Mammary microvascular endothelial cell (primary cell): Measurements from ENCODE around the genes LAX1, GOLT1A and LRRN2.

DNA sequence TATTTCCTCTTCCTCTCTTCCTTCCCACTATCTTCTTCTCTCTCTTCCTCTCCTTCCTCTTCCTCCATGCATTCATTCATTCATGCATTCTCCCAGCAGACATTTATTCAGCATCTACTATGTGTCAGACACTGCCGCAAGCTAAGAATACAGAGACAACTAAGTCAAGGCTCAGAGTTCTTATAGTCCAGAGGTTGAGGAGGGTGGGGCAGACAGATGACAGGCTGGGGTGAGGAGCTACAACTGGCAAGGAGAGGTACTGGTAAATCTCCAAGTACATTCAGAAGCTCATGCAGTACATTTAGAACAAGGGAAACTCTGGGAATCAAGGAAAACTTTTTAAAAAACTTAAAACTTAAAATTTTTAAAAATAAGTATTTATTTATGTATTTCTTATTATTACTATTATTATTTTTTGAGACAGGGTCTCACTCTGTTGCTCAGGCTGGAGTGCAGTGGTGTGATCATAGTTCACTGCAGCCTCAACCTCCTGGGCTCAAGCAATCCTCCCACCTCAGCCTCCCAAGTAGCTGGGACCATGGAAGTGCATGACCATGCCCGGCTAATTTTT, 56.5 kb upstream of the FMOD start:
- RAMPAGE, long total RNA, result no peak

GRCh38 chr1:203512740-203513973, 19.2 kb downstream of the OPTC start:
- RAMPAGE, long total RNA, result no peak

DNA sequence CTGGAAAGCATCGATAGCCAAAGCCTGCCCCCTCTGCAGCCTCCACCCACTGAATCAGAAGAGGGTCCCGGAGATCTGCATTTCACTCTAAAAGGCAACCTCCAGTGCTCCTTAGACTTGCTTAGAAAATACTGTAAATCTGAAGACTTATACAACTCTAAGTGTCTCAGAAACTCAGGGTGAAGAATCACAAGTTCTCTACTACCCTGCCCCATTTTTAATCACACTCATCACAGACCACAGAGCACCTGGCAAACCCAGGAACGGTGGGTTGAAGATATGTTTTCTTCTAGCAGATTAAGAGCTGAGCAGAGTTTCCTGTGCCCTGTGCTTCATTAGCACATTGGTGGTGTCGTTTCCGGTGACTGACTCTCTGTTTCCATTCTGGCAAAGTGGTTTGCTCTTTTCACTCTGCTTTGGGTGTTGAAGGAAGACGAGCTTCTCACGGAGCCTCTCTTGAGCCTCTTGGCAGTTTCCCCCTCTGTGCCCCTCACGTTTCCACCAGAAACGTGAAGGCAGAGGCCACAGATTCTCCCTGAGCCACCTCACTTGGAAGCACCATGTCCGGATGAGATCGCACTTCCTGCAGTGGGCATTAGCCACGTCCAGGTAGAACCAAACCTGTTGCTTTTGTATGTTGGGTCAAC, at the start of gene LAX1:
Gene LAX1, plus strand, starts transcription at position 409 of the 647 bp plus-strand sequence.
- RAMPAGE, long total RNA, result no peak

DNA sequence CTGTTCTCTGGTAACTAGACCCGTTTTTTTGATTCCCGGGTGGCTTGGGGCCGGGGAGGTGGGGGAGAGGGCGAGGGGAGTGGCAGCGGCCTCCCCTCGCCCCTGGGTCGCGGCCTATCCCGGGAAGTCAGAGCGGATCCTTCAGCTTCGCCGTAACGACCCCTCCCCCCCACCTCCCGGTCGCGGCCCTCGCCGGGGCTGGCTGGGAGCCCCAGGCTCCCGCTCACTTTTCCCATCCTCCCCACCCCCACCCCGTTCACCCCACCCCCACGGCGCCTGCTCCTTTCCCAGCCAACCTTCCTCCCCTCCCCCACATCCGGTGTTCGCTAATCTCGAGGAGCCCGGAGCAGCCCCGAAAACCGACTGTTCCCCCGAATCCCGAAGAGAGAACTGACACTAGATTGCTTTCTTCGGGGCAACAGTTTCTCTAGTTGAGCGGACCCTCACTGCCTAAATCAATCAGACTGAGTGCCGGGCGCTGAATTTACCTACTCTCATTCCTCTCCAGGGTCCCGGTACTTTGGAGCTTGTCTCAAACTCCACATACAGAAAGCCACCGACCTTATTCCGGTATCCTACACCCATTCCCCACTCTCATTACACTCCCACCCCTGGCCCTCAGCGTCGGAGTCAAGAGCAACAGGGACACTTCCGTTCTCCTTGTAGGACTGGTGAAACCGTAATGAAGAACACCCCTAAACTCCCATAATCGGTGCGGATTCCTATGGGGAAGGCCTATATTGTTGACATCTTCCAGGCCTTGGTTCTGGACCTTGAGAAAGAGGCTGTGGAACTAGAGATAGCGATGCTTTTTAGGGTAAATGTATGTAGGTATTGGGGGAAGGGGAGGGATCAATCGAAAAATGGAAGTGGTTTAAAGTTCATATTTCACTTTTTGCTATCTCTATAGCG, 618 bp downstream of the ZBED6 start:
- RAMPAGE, long total RNA, result no peak

GRCh38 chr1:203796697-203797553, 1.5 kb downstream of the ZBED6 start:
- RAMPAGE, long total RNA, result no peak

GRCh38 chr1:204084013-204085156, 11.5 kb downstream of the SOX13 start:
- RAMPAGE, long total RNA, result no peak

GRCh38 chr1:204213567-204214763, at the start of gene GOLT1A:
Gene GOLT1A (minus strand): TSS chr1:204213988.
- RAMPAGE, long total RNA, result no peak

DNA sequence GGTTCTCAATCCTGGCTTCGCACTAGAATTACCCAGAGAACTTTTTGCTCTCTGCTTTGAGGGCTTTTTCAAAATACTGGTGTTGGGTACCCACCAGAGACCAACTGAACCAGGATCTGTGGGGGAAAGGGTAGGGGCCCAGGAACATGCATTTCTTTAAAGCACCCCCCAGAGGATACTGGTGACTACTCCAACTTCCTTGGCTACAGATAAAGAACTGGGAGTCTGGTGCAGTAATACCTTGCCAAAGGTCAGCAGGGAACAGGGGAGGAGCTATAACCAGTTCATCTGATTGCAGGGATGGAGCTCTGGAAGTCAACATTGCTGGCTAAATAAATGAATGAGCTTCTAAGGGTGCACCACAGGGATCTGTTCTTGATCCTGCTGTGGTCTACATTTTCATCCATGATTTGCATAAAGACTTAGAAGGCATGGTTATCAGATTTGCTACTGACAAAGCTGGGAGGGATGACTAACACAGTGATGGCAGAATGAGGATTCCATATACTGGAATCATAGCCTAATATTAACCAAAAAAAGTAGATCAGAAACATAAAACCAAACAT, 18.4 kb downstream of the PLEKHA6 start:
- RAMPAGE, long total RNA, result no peak

GRCh38 chr1:204418553-204419667, 7.3 kb upstream of the PPP1R15B start:
- RAMPAGE, long total RNA, result no peak

DNA sequence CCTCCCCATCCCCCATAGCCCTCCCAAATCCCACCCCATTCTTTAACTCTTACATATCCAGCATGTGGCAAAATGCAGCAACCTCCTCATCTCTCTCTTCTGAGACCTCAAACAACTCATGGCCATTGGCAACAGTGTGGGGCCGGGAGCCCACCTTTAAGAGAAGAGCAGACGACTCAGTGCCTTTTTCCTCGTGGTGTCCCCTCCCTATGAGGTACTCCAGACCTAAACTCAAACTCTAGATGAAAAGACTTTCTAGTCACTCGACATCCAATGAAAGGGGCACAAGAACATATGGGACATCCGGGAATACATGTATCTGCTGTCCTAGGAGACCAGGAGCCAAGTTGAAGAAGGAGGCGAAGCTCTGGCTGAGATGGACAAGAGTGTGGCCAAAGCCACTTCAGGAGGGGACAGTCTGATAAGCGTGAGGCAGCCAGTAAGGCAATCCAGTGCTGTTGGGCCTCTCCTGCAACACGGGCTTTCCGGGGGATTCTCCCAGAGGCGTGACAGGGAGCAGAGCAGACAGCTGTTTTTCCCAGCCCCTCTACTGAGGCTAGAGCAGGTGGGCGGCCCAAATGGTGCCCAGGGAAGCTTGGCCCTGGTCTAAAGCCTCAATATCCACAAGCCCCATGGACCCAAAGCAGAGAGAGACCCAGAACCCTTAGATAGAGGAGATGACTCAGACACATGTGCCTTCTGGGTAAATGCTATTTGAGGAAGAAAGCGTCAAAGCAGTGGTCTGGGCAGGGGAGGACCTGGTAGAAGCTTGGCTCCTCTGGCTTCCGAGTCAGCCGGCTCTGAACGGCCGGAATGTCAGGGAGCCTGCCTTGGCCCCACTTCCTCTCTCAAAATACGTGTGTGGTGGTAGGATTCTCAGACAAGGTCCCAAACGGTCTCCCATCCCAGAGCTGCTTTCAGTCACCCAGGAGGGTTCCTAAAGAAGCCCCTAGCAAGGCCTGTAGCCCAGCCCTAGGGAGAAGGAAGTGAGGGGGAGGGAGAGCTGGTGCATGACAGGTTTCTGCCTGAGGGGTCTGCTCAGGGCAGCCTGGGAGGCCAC, 29.1 kb downstream of the PIK3C2B start:
- RAMPAGE, long total RNA, result no peak

DNA sequence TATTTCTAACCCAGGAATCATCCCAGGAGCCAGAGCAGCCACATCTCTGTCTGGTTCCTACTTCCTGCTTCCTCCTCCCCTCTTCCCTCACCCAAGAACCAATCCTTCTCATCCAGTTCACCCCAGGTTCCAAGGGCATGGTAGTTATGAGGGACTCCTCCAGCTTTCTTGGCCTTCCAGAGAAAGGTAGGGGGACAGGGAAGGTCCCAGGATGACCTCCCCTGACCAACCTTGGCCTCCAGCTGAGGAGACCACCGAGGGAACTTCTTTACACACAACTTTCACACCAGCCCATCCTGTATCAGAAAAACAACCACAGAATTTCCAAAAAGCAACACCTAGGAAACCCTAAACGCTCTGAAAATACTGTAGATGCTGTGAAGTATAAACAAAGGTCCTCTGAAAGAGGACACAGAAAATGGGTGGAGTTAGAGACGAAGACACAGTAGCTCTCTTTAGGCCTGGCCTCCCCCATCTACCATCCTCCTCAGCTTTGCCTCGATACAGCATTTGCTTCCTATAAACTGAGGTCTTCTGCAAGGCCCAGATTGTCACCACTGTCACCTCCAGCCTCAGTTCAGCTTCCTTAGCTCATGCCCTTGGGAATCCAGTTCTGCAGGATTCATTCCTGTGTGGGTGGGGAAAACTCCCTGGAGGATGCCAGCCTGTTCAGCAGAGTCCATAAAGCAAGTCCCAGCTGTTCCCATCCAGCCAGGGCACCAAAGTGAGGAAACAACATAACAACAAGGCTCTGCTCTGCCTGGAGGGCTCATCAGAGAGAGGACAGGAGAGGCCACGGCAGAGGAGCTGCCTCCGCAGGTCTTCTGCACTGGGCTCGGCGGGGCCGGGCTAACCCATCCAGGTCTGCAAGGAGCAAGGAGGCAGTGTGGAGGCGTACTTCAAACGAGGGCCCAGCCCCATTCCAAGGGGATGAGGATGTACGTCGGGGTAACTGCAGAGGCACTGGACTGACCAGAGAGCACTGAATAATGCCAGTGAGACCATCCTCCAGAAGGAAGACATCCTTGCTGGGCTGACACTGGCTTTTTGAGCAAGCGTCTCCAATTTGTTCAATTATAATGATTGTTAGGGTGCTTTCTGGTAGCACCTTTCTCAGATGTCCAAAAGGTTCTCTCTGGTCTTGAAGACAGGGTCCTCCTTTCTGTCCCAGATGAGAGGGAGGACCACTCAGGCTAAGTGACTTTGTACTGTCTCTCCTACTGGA, 15.0 kb downstream of the PIK3C2B start:
- RAMPAGE, long total RNA, result no peak

- RAMPAGE, long total RNA, result no peak
Measured at GRCh38 chr1:204505978-204506976, 9.9 kb upstream of the MDM4 start.

GRCh38 chr1:204506977-204507385, 9.2 kb upstream of the MDM4 start:
- RAMPAGE, long total RNA, result no peak

- RAMPAGE, long total RNA, result no peak
Measured at GRCh38 chr1:204521101-204521693, 5.0 kb downstream of the MDM4 start.

GRCh38 chr1:204685281-204685992, at the start of gene LRRN2:
Gene LRRN2 (minus strand): TSS chr1:204685738.
- RAMPAGE, long total RNA, result no peak

DNA sequence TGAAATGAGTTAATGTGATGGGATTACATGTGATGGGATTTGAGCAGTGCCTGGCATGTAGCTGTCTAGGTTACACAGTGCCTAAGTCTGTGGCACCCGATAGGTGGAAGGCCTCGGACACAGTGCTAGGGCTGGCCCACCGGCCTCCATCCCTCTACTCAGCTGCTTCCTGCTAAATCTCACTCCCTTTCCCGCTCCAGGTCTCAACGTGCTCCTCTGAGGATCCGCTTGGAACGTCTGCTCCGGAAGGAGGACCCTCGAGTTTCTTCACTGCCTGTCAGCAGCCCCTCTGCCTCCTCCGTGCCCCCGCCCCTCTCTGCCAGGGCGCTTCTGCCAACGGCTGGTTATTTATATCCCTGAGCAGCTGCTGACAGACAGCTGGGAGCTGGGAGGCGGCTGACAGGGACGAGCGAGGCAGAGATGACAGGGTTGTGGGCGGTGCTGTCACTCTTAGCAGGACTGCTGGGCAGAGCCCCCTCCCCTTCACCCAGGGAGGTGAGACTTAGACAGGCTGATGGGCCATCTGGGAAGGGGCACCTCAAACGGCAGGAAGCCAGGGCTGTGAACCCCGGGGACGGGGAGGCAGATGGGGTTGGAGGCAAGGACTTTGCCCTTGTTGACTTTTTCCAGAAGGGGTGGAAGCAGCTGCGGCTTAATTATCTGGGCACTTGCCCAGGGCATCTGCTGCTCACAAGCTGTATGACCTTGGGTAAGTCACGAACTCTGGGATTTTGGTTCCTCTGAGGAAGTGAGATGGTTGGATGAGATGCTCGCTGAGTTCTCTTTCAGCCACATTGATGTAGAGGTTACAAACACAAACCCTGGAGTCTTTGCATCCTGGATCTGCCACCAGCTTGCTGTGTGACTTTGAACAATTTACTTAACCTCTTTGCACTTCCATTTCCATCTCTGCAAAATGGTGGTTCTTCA, 26.7 kb upstream of the LRRN2 start:
- RAMPAGE, long total RNA, result no peak

- RAMPAGE, long total RNA, result no peak
Measured at GRCh38 chr1:204869766-204870523, 41.5 kb downstream of the NFASC start.

GRCh38 chr1:205061512-205061997, 18.5 kb downstream of the CNTN2 start:
- RAMPAGE, long total RNA, result no peak

- RAMPAGE, long total RNA, result no peak
Measured at GRCh38 chr1:205191329-205191695, 20.2 kb downstream of the DSTYK start.

- RAMPAGE, long total RNA, result no peak
Measured at GRCh38 chr1:205301731-205302305, 19.7 kb downstream of the NUAK2 start.